ENCODE results near the gene CPXM2.

GRCh38 chr10:123150471-123151276, 2.7 kb downstream of the HMX2 start:
- PRO-cap, result no peak
- RRBS, result 10% methylated on average over 27 of the region's 54 CpGs

- PRO-cap, result unidirectional peak, minus-strand start at chr10:123891824
- RRBS, result 8% methylated on average over 47 of the region's 68 CpGs
These were observed at the start of gene CPXM2 for GRCh38 chr10:123891408-123892136. CPXM2 (minus strand) TSS chr10:123891807.

GRCh38 chr10:124086280-124086836, 7.0 kb downstream of the CHST15 start:
- PRO-cap, result no peak
- RRBS, result no CpG with 5 or more reads among the region's 13 CpGs

GRCh38 chr10:124152526-124153793, 59.6 kb upstream of the CHST15 start:
- PRO-cap, result no peak
- RRBS, result no CpG with 5 or more reads among the region's 38 CpGs

GRCh38 chr10:124378822-124379411, 39.8 kb downstream of the OAT start:
- PRO-cap, result no peak
- RRBS, result no CpG with 5 or more reads among the region's 16 CpGs

DNA sequence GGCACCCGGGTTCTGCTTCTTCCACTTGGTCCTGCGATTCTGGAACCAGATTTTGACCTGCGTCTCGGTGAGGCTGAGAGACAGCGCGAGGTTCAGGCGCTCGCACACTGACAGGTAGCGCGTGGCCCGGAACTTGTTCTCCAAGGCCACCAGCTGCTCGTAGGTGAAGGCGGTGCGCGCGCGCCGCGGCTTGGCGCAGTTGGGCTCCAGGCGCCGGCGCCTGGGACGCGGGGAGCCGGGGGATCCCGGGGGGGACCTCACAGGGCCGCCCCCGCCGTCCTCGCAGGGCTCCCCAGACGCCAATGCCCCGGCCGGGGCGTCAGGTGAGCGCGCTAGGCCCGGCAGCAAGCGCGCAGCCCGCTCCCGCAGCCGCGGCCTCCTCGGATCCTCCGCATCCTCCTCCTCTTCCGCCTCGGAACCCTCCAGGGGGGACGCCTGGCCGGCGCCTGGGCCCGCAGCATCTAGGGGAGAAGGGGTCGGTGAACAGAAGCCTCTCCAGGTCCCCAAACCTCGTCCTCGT, 2.1 kb downstream of the NKX1-2 start:
- PRO-cap, result no peak
- RRBS, result 4% methylated on average over 31 of the region's 55 CpGs

DNA sequence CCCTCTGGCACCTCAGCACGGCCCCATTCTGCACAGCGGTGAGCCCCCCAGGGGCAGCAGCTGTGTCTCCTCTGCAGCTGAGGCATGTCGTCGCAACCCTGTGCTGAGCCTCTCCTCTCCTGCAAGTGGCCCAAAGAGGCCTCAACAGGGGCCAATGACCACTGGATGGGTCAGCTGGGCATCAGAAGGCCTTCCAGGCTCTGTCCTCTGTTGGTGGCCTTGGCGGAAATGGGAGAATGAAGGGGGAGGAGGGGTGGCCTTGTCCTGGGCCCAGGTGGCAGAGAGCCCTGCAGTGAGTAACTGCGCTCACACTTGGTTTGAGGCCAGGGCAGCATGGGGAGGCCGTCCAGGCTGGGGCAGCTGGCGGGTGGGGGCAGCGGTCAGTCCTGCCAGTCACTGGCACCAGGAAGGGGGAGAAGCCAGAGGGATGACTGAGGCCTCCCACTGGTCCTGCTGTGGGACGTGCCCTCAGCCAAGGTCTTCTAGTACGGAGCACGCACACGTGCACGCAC, 59.8 kb downstream of the LHPP start:
- PRO-cap, result no peak
- RRBS, result no CpG with 5 or more reads among the region's 14 CpGs

DNA sequence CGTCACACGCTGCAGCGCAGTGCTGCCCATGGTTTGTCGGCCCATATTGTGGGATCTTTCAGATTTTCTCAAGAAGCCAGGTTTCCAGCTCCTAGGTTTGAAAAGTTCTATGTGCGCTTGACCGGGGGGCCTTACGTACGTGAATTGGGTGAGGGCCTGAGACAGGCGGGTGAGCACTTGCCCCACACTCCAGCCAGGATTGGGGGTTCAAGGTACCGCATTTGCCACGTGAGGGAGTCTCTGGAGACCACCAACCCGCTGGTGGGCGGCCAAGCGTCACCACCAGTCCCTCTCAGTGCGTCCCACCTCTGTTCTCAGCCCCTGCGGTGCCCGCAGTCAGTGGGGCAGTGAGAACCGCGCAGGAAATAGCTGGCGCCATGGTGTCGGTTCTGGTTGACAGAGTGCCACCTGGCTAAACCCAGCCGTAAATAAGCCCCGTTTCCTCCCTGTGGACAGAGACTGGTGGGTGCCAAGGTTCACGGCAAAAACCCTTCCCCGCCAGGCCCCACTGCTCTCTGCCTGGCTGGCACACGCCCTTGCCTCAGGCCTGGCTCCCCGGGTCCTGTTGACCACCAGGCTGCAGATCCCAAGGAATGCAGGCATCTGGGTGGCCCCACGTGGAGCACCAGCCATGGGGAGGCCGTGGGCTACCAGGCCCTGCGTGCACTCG, 139.8 kb downstream of the LHPP start:
- PRO-cap, result no peak
- RRBS, result 88% methylated on average over 1 of the region's 31 CpGs

GRCh38 chr10:124654069-124654786, 90.0 kb downstream of the FAM53B start:
- PRO-cap, result no peak
- RRBS, result no CpG with 5 or more reads among the region's 16 CpGs

DNA sequence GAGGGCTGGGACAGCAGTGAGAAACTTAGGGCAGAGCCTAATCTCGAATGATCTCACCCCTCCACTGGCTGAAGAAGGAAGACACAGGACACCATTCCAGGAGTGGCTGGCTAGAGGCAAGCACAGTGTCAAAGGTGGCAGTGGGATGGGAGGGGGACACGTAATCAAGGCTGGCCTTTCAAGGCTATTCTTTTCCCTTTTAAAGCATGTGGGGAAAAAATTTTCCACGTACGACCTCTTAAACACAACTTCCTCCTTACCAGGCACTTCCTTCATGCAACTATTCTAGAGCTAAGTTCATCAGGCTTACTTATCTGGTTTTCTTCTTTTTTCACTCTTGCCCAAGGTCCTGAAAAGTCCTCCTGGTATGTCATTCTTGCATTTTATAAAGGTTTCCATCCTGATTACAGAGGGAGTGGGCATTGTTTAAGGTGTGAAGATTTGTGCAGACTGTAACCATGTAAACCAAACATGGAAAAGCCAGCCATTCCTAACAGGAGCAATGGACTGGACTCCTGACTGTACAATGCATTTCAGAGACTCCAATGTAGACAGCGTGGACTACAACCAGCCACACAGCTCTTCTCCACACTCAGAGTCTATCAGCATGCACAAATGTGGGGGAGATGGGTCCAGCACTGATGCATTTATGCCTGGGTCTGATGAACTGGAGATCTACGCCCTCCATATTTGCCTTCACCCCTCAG, 14.8 kb downstream of the FAM53B start:
- PRO-cap, result no peak
- RRBS, result no CpG with 5 or more reads among the region's 6 CpGs

DNA sequence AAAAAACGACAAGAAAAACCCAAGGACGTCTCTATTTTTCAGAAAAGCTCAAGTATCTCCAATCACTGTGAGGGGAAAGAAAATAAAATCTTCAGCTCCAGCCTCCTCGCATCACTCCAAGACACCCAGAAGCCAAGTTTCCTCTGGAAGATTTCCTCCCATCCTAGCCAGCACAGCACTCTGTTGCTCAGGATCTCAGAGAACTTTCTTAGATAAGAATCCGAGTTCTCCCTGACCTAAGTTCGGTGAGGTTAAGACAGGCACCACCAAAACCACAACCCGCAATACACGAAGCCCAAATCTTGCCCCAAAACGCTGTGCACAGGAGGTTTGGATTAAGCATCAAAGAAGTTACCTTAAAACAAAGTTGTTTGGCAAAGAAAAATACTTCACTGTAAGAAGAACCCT, 4.2 kb downstream of the FAM53B start:
- PRO-cap, result no peak
- RRBS, result no CpG with 5 or more reads among the region's 8 CpGs

DNA sequence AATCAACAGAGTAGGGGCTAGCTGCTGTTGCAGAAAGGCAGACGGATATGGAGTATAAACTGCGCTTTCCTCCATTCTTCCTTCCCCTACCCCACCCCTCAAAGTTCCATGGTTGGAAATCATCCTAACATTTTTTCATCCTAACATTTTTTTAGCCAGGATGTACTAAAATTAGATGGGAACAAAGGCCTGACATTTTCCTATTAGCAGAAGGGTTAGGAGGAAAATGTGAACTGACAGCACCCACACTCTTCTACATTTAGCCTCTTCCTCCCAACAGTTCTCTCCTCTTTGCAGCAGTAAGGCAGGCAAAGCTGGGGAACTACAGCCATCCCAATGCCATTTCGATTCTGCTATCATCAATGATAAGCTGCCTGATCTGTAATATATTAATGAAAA, 11.4 kb upstream of the FAM53B start:
- PRO-cap, result no peak
- RRBS, result no CpG with 5 or more reads among the region's 3 CpGs

GRCh38 chr10:124918182-124918854, 23.6 kb upstream of the ZRANB1 start:
- PRO-cap, result no peak
- RRBS, result no CpG with 5 or more reads among the region's 15 CpGs

- PRO-cap, result no peak
- RRBS, result no CpG with 5 or more reads among the region's 4 CpGs
These were observed 4.9 kb downstream of the ZRANB1 start for GRCh38 chr10:124946623-124947329.

DNA sequence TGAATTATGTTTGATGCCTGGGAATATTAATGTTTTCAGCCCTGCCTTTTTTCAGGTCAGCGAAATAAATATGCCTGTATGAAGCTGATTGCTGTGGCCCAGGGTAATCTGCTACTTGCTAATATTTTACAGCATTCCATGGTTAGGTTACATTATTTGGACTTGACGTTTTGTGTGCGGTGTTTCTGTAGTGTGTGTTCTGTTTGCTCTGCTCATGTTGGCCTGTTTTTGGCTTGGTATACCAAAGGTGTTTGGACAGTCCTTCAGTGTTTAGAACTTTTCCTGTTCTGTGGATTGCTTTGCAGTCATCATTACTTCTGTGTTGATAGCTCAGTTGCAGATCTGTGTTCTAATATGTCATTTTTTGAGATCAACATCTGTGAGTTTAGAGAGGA, 11.5 kb downstream of the ZRANB1 start:
- PRO-cap, result no peak
- RRBS, result no CpG with 5 or more reads among the region's 3 CpGs

DNA sequence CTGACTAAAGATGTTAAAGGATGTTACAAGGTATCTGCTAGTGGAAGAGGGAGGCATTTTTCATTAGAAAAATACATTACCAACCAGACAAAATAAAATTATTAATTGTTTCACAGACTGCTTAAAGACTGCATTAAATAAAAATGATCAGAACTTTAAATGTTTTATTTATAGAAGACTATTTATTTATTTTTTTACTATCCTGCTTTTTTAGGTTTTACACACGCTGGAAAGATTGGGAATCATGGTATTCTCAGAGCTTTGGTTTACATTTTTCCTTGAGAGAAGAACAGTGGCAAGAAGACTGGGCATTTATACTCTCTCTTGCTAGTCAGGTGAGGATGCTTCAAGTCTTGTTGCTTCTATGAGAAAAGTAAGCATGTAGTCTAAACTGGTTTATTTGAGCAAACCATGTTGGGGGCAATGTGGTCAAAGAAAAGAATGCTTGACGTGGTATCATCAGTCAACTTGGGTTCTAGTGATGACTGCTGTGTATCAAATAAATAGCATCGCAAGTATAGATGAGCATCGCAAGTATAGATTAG, 39.6 kb downstream of the ZRANB1 start:
- PRO-cap, result no peak
- RRBS, result no CpG with 5 or more reads among the region's 4 CpGs

DNA sequence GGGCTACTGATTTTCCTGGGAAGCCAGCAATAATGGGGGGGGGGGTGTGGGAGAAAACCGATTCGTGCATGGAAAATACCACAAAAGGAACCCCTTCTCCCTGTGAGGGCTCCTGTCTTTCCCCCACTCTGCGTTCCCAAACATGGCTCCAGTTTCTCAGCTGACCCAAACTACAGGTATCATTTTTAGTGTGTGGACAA, 36.1 kb downstream of the CTBP2 start:
- PRO-cap, result no peak
- RRBS, result no CpG with 5 or more reads among the region's 3 CpGs

DNA sequence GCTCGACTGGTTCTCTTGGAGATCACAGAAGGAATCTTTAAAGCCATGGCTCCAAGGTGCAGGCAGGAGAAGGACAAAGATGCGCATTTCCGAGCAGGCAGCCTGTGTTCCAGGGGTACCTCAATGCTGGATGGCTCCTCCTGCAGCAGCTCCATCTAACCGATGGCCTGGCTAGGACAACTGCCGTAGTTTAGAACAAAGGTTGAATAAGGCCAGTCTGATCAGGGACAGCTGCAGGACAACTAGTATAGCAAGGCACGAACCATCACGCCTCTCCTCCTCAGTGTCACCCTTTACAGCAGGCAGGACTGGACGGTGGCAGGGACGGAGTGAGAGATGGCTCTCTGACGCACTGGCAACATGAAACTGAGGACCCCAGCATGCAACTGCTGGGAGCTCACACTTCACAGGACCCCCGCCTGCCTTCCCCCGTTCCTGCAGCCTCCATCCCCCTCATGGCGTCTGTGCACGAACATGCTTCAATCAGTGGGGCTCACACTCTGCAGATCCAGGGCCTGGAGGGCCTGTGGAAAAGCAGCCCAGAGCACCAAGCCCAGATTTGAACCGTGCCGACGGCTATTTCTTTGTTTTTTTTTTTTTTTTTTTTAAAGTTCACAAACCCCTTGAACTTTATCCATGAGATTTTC, 32.3 kb downstream of the CTBP2 start:
- PRO-cap, result no peak
- RRBS, result no CpG with 5 or more reads among the region's 17 CpGs

- PRO-cap, result no peak
- RRBS, result no CpG with 5 or more reads among the region's 16 CpGs
These were observed 27.3 kb downstream of the CTBP2 start for GRCh38 chr10:125000554-125000927.

DNA sequence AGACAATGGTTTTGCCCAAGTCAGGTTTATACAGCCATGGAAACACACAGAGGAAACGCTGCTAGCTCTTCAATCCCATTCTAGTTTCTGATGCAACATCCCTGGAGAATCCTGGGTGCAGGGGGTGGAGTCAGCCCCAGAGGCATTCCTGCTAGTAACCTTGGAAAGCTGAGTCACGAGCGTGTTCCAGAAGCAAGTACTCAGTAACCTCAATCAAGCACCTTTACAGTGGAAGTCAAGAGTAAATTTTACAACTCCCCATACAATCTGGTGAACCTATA, 9.3 kb upstream of the CTBP2 start:
- PRO-cap, result unidirectional peak, minus-strand start at position 82 of the sequence
- RRBS, result no CpG with 5 or more reads among the region's 3 CpGs

Data from kidney (tissue), 2 donors.